Measurements from ENCODE around the gene CCDC169.

DNA sequence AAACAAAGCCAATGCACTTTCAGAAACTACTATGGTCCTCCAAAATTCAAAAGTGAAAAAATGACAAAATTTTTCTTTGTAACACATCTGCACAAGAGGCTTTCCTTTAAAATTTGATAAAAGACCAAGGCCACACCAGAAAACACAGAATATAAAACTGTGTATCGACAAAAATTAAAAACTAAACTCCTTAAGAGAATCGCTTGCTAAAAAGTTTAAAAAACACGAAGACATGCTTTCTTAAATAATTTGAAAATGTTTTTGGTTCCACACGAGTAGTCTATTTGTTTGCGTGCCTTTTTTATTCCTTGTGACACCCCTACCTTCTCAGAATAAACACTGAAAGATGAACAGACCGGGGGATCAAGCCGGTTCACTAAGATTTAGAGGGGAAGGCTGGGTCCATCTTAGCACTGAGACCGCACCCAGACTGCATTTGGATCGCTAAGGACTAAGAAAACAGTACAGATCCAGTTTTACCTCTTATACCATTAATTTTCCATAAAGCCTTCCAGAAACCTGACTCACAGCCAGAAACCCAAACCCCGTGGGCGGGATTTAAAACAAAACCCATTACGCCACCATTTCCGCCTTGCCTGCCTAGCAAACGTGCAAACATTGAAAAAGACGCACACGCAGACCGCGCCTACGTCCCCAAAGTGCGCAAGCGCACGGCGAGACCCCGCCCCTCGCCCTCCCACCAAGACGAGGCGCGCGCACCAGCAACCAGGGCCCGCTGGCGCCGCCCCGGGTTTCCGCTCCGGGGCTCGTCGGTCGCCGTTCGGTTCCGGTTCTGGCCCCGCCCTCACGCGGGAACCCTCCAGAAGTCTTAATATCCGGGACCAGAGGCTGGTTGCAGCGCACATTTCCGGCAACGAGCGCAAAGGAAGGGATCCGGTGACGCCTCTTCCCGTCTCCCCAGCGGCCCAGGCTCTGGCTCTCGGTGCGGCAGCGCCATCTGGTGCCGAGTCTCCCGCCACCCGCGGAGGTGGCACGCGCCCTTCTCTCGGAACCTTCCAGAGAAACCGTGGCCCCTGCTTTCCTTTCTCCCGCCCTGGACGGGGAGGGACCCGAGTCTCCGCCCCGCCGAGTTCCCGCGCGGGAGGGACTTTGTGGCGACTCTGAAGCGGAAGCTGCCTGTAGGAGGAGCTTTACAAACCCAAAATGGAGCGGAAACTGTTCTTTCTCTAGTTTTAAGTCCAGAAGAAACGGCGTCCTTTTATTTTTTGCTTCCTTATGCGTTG lies 256.7 kb upstream of the STARD13 start:
- PRO-cap = bidirectional peak, plus-strand start at position 832 of the sequence, minus-strand start at position 641 of the sequence; bidirectional peak, plus-strand start at position 1,154 of the sequence, minus-strand start at position 1,056 of the sequence

- PRO-cap = no peak
Measured at GRCh38 chr13:33643190-33643725, 174.7 kb upstream of the RFC3 start.

DNA sequence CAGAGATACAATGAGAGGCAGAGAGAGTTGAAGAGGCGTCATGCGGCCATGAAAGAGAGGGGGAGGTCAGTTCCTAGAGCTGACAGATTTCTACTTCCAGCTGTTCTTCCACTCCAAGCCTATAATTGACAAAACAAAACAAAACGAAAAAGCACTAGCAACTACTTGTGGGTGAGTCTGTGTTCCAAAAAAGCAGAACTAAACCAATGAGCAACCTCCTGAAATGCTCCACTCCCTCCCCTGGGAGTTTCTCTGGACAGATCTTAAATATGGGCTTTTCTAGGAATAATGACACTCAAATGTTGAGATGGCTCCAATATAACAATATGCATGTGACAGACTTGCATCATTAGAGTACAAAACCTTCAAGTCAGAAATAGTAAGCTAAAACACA lies 173.4 kb upstream of the RFC3 start:
- PRO-cap = no peak

DNA sequence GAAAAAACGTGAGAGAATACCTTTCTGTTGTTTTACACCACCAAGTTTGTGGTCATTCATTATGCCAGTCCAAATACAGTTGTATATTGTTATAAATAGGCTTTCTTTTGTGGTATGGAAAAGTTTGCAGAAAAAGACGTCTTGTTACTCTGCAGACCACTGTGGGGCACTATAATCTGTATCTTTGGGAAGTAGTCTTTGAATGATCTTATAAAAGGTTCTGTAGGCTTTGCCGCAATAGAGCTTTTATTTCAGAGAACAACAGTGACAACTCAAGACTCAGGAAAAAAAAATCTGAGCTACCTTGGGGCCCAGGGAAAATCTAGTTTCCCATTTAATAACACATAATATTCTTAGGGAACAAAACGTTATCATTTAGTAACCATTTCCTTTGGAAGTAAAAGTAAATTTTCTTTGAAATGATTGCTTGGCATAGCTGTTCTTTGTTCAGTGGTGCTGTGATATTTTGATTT lies 17.7 kb upstream of the RFC3 start:
- PRO-cap = no peak

- PRO-cap = no peak
Measured at GRCh38 chr13:34201700-34202073, 383.7 kb downstream of the RFC3 start.

DNA sequence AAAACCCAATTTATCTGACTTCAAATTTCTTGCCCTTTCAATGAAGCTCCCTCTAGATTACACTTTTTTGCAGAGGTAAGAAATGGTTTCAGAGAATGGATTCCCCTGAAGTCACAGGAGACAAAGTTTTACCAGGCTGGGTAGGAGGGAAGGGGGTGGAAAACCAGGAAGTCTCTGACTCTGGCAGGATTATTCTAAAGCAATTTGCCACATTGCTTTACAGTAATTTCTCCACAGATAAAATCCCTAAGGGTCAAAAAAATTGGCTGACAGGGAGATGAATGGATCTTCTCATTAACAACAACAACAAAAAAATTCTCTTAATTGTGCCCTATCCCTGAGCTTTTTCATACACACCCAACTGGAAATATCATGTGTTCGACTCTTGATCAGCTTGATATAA lies 403.6 kb upstream of the NBEA start:
- PRO-cap = no peak

DNA sequence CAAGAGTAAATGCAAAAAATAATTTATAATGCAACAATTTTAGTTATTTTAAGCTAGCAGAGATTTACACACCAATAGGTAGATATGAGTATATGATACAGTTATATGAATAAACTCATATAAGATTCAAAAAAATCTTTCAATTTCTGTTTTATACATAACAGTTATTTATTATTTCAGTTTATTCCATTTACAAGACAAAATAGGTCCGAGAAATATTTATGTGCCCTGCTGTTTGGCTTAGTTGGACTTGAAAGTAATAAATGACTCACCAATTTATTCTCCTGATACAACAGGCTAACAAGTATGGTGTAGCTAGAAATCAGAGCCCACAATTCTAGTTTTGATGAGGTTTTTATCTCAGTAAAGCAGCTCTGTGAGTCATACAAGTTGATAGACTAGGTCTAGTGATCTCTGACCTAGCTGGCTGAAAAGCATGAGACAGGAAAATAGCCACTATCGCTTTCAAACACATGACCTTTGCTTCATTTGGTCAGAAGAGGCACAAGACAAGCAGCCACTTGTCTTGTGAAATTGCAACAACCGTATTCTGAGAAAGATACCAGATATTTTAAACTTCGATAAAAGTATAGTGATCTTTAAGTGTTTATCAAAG lies 126.9 kb downstream of the MAB21L1 start:
- PRO-cap = no peak

DNA sequence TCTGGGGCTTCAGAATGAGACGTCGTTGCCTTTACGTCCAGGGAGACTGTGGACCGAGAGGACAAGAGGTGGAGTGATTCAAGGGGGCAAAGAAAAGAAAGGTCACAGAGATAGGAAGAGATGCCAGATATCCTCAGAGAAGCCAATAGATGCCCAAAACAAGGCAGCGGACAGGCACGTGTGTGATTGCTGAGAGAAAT lies 193.8 kb upstream of the MAB21L1 start:
- PRO-cap = no peak

- PRO-cap = no peak
Measured at GRCh38 chr13:35855283-35856504, 275.5 kb downstream of the DCLK1 start.

DNA sequence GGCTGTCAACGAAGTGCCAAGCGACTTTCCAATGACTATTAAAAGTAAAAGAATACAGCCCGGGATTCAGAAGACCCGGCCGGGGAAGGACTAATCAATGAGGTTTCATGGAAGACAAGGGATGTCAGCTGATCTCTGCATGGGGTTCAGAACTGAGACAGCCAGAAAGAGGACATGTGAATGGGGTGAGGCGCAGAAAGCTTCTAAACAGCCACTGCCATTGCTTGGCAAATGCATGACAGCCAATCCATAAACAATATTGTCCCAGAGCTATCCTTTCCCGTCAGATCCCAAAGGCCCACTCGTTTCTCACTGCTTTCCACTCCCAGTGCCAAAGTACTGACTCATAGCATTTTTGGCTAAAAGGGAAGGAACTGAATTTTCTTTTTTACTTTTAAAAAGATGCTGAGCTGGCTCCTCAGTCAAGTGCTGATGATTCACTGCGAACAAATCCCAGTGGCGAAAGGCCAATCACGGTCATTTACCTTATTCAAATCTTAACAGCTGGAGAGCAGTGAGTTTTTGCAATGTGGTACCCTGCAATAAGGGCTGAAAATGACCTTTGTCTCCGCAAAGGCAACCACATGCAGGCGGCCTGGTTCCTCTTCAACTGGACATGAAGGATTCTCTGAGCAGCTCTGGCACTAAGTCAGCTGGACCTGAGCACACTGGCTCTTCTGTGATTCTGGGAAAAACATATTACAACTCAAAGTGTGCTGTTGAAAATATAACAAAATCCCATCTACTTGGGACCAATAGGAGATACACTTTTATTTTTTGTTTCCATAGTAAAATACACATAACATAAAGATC lies 151.8 kb downstream of the DCLK1 start:
- PRO-cap = no peak

GRCh38 chr13:36060905-36061583 lies 70.1 kb downstream of the DCLK1 start:
- PRO-cap = no peak

GRCh38 chr13:36069666-36070098 lies 61.5 kb downstream of the DCLK1 start:
- PRO-cap = no peak

DNA sequence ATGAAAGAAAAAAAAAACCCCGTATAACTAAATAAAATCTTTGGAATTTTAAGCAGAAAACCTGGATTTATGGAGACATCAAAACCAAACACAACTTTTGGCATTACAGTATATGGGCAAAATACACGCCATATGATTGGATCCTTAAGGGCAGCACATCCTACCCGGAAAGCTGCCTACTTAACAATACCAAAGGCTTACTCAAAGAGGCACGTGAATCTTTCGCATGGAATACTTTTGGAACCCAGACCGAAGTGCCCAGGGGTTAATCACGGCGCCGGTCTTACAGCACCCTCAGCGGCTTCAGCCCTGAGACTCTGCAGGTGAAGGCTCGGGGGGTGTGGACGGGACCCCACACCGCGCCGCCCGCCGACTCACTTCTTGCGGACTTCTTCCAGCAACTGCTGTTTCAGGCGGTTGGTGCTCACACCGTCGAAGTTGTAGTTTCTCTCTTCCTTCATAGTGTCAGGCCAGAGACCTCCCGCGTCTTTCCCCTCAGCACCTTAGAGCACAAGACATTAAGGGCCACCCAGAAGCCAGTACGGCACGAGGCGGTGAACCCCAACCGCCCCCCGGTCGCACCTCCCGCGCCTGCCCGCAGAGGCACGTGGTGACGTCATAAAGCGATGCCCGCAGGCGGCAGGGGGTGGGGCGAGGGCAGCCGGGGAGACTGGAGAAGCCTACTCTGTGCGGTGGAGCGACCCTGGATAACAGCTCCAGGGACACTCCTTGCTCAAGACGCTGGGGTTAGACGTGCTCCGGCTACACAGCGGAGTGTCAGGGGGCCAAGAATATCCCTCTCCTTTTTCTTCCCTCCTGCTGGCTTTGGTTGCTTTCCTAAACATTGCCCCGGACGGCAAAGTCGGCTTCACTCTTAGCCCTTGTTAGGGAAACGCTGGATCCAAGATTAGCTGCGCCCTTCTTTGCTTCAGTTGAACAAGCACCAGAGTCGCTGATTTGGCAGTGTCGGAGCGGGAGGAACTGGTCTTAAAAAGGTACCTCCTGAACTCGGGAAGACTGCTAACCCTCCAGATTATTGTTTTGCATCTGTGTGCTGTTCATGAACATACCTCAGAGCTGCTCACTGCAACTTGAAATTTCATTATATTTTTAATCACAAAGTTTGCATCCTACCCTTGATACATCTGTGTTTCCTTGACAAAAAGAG lies at the start of gene CCDC169:
Gene CCDC169, minus strand, starts transcription at position 556 of the 1,168 bp plus-strand sequence.
- PRO-cap = no peak

GRCh38 chr13:36343682-36344673 lies 2.2 kb downstream of the SPART start:
- PRO-cap = no peak

DNA sequence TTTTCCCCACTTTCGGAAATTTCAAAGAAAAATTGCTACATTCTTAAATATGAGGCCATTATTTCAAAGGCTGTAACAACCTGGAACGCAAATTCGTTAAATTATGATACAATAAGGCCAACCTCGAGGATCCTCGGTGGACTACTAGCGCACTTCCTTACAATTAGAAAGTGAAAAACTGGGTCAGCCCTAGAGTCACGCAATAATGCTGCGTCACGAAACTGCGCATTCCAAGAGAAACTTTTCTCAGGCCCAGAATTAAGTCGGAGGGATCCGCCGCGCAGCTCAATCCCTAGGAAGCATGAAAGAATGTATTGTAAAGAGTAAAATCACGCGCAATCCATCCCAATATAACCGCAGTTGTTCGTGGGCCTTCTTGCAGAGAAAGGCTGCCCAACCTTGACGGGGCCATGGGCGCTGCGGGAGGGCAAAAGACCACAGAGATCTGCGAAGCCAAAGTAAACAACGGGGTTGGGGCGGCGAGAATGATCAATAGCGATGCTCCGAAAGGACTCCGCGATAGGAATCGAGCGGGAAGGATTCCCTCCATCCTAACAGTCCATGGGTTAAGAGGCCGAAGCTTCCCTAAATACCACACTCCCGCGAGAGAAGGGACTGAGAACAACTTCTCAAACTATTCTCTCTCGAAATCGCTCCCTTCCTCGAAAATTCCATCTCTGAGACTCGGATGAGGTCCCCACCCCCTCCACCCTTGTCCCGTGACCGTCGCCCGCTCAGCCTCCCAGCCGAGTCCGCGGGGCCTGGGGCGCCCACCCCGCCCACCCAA lies 598 bp downstream of the SPART start:
- PRO-cap = bidirectional peak, plus-strand start at position 255 of the sequence, minus-strand start at position 146 of the sequence

GRCh38 chr13:36849802-36850459 lies 30.9 kb downstream of the RFXAP start:
- PRO-cap = no peak

DNA sequence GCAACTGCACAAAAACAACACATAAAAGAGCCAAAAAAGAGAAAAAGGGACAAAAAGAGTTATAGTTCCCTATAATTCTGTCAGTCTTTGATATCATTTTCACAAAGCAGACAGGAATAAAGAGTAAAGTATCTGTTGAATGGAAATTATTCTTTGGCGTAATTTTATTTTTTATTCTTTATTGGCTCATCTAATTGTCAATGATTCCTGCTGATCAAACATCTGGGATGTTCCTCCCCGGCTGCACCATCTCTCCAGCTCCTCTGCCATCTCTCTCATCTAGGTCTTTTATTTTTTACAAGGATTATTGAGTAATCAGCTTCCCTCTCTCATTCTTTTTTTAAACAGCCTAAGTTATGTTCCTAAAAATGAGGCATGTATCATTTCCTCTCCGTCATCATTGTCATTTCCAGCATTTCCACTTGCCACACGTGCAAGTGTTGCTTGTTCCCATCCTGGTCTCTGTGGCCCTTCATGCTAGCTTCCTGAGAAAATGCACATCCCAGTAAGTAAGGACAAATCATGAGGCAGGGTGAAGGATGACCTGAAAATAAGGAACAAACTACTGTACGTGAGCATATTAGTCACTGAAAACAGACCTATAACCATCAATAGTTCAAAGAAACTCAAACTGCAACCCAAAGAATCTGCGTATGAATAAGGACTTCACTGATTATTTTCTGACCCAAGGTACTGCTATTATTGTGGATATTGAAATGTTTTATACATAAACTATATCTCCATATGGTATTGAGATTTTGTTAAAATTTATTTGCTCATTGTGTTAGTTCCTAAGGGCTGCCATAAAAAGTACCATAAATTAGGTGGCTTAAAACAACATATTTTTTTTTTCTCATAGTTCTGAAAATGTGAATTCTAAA lies 102.8 kb upstream of the POSTN start:
- PRO-cap = no peak

- PRO-cap = no peak
Measured at GRCh38 chr13:38421817-38422236, 72.2 kb downstream of the UFM1 start.

DNA sequence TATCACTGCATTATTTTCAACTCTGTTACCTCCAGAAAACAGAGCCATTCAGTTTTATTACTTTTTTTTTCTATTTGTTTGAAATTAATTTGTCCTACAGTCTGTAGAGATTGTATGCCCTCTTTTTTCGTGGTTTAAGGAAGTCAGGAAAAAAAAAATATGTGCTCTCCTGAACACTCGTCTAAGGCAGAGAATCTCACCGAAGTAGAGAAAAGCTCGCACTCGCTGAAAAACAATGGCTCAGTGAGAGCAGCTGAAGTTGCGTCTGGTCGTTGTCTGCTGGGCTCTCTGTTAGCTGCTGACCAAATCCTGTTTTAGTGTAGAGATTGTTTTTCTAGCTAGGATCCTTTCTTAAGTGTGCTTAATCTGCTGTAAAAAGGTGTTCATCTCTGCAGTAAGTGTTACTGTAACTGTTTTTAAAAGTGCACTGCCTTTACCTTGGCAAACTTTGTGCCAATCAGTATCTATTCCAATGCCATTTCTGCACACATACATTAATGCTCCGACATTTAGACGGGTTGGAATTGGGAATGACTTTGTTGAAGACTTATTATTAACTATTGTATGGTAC lies 38.6 kb downstream of the STOML3 start:
- PRO-cap = no peak

DNA sequence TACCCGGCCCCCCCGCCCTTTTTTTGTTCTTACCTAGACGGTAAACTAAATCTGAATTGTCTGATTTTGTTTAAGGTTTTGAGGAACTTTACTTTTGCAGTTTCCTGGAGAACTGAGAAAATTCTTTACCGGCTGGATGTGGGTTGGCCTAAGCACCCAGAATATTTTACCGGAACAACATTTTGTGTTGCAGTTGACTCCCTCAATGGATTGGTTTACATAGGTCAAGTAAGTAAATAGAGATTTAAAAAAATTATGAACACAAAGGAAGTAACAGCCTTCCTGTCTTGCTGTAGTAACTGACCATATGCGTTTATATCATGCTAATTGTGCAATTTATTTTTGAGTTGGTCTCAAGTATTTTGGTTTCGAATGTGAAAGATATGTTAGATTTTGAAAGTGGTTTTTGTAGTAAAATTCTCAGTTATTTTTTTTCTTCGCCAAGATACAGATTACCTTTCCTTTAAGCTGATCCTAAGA lies 845 bp downstream of the NHLRC3 start:
- PRO-cap = no peak